ENCODE data around the gene RAB7A.

DNA sequence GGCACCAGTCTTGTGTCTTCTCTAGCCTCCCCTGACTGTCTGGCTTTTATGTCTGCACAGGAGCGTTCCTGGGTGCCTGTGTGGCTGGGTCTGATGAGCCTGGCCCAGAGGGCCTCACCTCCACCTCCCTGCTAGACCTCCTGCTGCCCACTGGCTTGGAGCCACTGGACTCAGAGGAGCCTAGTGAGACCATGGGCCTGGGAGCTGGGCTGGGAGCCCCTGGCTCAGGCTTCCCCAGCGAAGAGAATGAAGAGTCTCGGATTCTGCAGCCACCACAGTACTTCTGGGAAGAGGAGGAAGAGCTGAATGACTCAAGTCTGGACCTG, 10.2 kb downstream of the PODXL2 start:
- PRO-cap, result no peak
- RRBS, 2 experiments, result no CpG with 5 or more reads among the region's 3 CpGs

GRCh38 chr3:127736999-127737748, 64.4 kb downstream of the ABTB1 start:
- PRO-cap, result no peak
- RRBS, 2 experiments, result no CpG with 5 or more reads among the region's 8 CpGs

DNA sequence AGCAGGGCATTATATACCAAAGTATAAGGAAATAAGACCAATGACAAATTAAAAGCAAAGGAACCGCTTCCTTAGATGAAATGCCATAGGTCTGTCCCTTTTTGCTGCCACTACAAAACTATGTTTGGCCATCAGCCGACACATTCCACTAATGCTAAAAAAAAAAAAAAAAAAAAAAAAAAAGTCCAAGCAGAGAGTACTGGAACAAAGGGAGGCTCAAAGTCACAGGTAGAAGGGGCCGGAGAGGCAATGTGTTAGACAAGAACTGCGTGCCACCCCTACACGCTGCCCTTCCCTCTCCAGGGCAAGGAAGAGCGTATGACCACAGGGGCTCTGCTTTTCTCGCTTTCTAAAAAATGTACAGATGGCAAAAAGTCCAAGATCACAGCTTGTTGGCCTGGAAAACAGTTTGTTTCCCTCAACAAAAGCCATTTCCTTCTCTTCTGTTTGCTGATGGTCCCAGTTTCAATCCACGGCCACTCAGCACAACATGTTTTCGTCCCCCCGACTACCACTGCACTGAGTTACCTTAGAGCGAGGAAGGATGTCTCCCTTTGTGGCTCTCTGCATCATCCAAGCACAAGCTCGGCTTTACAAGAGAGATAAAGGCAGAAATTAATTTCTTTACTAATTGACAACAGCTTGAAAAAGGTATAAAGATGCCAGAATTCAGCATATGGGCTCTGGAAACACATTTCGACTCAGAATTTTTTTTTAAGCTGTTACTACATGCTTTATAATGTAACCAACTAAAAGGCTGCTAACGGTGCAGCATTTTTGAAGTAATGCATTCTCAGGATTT, 70.9 kb downstream of the ABTB1 start:
- PRO-cap, result no peak
- RRBS, 2 experiments, result no CpG with 5 or more reads among the region's 14 CpGs

DNA sequence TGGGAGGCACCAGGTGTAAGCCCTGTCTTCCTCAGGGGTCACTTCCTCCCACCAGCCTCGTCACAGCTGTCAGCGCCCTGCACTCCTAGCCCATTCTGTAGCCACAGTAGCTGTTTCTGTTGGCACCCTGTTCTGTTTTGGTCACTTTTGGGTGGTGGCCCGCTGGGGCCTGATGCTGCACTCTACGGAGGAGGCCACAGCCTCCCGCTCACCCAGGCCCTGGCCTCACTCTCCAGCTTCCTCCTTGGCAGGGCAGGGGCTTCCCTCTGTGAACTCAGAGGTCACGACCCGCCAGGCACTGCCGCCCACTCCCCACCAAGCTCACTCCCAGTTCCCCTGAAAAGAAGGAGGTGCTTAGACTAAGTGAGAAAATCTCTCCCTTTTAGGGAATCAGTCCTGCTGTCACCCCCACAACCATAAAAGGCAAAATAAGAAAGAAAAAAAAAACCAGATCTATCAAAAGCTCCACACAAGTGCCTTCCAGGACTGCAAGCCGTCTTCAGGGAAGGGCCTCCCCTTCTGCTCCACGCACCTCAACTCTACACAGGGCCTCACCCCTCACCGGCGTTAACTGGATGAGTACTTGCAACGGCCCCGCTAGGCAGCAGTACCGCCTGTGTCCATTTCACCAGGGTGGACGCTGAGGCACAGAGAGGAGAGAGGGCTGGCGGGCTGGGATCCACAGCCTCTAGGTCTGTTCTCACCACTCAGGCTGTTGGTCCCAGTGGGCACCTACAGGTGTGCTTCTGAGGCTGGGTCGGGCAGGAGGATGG, 68.2 kb downstream of the MGLL start:
- PRO-cap, result no peak
- RRBS, 2 experiments, result no CpG with 5 or more reads among the region's 18 CpGs

DNA sequence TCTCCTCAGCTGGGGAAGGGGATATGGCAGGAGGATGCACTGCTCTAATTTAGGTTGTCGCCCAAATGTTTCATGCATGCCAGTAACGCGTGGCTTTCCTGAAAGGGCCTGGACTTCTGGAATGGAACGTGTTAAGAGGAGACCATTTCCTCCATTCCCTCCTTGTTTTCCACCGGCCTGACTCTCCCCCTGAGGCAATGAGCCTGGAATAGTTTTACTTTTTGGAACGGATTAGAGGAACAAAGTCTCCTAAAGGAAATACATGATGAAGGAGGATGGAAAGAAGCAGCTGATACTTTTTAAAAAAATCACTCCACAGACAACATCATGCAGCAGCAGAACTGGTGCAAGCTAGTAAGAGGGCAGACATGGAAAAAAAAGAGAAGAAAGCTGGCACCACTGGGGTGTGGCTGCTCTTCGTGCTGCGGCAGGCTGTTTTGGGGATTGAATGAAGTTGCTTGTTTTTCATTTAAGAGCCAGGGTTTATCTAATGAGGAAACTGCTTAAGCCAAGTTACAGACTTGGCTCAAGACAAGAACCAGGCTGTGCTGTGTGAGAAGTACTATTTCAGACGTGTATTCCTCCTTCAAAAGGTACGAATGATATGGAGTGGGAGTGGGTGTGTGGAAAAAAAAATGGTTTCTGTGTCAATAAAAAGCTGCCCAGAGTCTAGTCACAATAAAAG, 3.5 kb upstream of the KBTBD12 start:
- PRO-cap, result no peak
- RRBS, 2 experiments, result no CpG with 5 or more reads among the region's 10 CpGs

- PRO-cap, result no peak
- RRBS, 2 experiments, result no CpG with 5 or more reads among the region's 10 CpGs
Measured at GRCh38 chr3:128067178-128067769, 15.0 kb downstream of the SEC61A1 start.

DNA sequence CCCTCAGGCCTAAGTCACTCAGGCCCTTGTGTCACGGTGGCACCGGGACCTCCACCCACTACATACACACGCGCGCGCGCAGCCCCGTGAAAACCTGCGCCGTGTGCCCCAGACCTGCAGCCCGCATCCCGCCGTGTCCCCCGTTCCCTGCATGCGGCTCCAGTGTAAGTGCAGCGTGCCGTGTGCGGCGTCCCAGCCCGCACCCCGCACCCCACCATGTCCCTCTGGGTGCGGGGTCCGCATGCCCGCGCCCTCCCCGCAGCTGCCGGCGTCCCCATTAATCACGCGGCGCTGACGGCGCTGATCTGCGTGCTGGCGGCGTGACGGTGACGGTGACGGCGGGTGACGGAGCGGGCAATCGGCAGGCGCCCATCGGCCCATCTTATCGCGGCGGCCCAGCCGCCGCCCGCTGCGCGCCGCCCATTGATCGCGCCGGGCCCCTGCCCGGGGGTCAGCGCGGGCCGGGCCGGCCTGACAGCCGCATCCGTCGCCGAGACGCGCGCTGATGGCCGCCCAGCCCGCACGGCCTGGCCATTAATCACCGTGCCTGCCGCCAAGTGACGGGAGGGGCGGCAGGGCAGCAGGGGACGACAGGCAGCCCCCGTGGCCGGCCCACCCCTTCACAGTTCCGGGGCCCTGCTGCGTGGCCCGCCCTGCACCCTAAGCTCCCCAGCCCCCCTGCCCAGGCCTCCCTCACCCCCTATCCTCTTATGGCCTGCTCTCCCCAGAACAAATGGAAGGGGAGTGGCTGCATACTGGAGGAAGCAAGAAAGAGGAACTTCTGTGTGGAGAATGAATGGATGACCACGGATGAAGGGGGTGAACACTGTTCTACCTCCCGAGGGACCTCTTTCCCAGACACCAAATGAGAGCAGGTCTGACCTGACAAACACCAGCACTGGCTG, 24.7 kb downstream of the SEC61A1 start:
- PRO-cap, result no peak
- RRBS, 2 experiments, result no CpG with 5 or more reads among the region's 84 CpGs

DNA sequence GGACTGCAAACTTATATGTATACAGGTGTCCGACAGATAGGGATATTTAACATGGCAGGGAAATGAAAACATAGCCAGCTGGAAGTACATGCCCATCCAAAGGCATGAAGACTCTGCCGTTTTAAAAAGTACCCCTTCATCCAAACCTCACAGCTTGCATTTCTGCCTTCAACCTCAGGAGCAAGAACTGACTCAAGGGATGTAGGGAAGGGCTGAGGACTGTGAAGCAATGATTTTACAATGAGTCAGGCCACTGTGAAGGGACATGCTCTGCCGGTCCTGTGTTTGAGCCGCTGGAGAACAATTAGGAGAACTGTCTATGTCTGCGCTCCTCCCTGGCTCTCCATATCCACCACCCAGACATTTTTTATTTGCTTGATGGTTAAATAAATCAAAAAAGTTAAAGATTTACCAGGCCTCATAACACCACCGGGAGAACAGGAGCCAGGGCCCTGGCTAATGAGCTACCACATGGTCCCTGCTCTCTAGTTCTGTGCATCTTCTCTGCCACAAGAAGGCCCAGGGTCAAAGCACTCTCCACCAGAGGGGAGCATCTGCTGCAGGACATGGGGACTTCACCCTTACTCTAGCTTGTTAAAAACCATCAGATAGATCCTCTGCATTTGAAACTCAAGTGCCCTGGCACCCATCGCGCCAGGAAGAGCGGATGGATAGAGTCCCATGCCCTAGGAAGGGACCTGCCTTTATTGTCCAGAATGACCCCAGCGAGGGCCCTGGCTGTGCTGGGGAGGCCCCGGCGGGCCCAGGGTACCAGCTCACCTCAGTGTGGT, 29.7 kb downstream of the SEC61A1 start:
- PRO-cap, result no peak
- RRBS, 2 experiments, result no CpG with 5 or more reads among the region's 12 CpGs

- PRO-cap, result no peak
- RRBS, 2 experiments, result no CpG with 5 or more reads among the region's 8 CpGs
Measured at GRCh38 chr3:128151507-128152167, 1.6 kb upstream of the EEFSEC start.

DNA sequence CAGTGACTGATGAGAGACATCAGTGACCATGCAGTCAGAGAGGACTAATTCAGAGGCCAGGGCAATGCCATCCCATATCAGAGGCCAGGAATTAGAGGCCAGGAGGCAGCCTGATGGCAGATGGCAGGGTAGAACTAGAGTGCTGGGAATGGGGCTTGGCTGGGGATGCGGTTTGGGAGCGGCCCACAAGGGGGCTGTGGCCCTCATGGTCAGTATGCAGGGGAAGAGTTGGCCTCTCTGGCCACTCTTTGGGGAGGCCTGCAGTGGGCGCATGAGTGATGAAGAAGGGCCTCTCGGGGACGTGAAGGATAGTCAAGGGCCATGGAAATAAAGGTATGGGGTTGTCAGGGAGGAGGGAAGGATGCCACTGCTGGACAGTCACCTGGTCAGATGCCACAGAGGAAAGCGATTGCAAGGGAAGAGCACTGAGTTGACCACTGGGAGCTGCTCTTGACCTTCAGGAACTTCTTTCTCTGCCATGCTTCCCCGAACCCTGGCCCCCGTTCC, 101.7 kb downstream of the EEFSEC start:
- PRO-cap, result no peak
- RRBS, 2 experiments, result no CpG with 5 or more reads among the region's 8 CpGs

- PRO-cap, result no peak
- RRBS, 2 experiments, result 69 to 81% methylated on average over 25 to 27 of the region's 51 CpGs
Measured at GRCh38 chr3:128432168-128433020, 34.3 kb downstream of the DNAJB8 start.

DNA sequence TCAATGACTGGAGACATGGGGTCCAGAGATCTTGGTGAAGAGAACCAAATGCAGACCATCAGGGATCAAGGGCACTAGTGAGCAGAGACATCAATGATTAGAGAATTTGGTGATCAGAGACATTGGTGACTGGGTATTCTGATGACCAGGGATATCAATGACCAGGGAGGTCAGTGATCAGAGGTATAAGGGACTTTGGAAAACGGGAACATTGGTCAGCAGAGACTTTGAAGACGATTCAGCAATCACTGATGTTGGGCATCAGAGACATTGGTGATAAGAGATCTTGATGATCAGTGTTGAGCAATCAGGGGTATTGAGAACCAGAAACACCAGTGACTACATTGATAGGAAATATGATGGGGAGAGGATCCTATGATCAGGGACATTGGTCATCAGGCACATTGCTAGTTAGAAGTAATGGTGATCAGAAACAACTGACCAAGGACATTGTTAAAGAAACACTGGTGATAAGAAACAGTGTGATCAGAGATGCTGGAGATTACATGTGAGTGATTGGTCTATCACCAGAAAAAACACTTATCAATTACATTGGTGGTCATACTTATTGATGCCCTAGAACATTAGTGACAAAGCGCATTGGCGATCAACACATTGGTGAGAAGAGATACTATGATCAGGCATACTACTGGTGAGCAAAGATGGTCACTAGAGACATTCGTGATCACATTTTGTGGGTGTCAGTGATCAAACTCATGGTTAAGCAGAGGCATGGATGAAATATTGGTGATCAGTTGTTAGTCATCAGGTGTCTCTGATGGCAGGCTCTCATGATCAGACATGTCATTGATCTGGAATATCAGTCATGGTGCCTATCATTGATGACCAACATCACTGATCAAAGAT, 11.6 kb upstream of the DNAJB8 start:
- PRO-cap, result no peak
- RRBS, 2 experiments, result no CpG with 5 or more reads among the region's 5 CpGs

- PRO-cap, result bidirectional peak, plus-strand start at chr3:128488391, minus-strand start at chr3:128488386
- RRBS, 2 experiments, result 2 to 23% methylated on average over 15 to 19 of the region's 53 CpGs
Measured at GRCh38 chr3:128488211-128489066, 4.6 kb downstream of the GATA2 start.

DNA sequence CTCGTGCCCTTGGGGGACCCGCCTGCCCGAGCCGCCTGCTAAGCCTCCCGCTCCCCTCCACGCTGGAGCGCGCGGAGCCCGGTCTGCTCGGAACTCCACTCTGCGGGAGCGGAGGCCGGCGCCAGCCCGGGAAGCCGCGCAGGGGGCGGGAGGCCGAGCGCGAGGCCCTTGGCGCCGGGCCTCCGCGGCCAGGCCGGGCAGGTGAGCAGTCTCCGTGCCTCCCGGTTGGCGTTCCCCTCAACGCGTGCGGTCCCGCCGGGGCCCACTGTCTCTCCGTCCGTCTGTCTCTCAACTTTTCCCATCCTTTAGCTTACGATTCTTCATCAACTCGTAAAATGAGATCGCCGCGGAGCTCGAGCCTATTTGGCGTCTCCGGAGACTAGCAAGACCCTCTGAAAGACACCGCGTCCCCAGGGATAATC, 3.5 kb downstream of the GATA2 start:
- PRO-cap, result bidirectional peak, plus-strand start at position 172 of the sequence, minus-strand start at position 102 of the sequence
- RRBS, 2 experiments, result 1% methylated on average over 12 of the region's 47 CpGs

GRCh38 chr3:128584106-128584893, 66.3 kb downstream of the RPN1 start:
- PRO-cap, result no peak
- RRBS, 2 experiments, result 13% methylated on average over 3 of the region's 17 CpGs; no CpG with 5 or more reads in 1 of the 2 experiments

GRCh38 chr3:128681497-128681806, 30.8 kb upstream of the RPN1 start:
- PRO-cap, result no peak
- RRBS, 2 experiments, result no CpG with 5 or more reads among the region's 5 CpGs

- PRO-cap, result bidirectional peak, plus-strand start at chr3:128726193, minus-strand start at chr3:128725989
- RRBS, 2 experiments, result 2% methylated on average over 7 to 8 of the region's 55 CpGs
Measured at GRCh38 chr3:128725886-128726542, at the start of gene RAB7A. RAB7A (plus strand) TSS chr3:128726183.

- PRO-cap, result no peak
Measured at GRCh38 chr3:128751932-128752486, 26.0 kb downstream of the RAB7A start.

GRCh38 chr3:128806128-128806883, 73.1 kb upstream of the ACAD9 start:
- PRO-cap, result no peak
- RRBS, 2 experiments, result no CpG with 5 or more reads among the region's 9 CpGs

DNA sequence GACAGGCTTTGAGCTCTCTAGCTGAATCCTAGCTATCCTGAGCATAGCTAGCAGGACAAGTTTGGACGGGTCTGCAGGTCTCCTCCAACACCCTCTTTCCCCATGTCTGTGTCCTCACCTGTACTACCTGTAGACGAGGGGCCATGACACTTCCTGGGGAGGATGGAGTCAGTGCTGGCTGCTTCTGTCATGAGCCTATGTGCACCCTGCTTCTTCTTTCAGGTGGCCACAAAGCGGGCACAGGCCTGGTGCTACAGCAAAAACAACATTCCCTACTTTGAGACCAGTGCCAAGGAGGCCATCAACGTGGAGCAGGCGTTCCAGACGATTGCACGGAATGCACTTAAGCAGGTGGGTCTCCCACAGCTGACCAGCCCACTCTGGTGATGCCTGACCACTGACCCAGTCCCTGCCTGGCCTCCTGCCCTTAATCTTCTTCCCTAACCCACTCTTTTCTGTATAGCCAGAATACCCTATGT, 72.1 kb upstream of the ACAD9 start:
- PRO-cap, result no peak
- RRBS, 2 experiments, result no CpG with 5 or more reads among the region's 7 CpGs